OVCAR3 (cell line): ENCODE measurements around the gene HOOK1.

- RRBS: no CpG with 5 or more reads among the region's 1 CpG
These were observed 199.6 kb downstream of the PLPP3 start for GRCh38 chr1:56379683-56380218.

- RRBS: no CpG with 5 or more reads among the region's 4 CpGs
These were observed 163.6 kb downstream of the PLPP3 start for GRCh38 chr1:56415803-56416175.

DNA sequence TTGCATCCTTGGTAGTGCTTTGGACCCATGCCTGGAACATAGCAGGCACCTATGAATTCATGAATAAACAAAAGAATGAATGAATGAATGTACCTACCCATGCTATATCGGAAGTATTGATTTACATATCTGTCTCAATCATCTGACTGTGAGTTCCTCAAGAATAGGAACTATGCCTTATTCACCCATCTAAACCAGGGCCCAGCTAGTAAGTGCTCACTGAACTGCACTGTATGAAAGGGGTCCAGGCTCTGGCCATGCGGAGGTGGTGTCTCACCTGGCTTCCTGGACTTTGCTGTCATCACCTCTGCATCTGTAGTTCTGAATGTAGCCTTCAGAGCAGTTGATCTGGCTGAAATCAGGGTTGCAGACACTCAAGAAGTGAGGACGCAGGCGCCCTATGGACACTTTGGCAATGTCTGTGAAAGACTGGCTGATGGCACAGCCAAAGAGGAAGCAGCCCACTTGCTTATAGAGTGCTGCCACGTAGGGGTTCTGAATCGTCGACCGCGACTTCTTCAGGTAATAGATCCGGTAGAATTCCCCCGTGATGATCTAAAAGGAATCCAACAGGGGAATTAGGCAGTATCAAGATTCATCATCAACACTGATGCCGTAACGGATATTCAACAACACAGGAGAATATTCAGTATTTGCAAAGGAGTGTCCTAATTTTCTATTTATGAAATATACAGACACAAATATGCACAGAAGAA lies 55.2 kb downstream of the PLPP3 start:
- RRBS: no CpG with 5 or more reads among the region's 13 CpGs

DNA sequence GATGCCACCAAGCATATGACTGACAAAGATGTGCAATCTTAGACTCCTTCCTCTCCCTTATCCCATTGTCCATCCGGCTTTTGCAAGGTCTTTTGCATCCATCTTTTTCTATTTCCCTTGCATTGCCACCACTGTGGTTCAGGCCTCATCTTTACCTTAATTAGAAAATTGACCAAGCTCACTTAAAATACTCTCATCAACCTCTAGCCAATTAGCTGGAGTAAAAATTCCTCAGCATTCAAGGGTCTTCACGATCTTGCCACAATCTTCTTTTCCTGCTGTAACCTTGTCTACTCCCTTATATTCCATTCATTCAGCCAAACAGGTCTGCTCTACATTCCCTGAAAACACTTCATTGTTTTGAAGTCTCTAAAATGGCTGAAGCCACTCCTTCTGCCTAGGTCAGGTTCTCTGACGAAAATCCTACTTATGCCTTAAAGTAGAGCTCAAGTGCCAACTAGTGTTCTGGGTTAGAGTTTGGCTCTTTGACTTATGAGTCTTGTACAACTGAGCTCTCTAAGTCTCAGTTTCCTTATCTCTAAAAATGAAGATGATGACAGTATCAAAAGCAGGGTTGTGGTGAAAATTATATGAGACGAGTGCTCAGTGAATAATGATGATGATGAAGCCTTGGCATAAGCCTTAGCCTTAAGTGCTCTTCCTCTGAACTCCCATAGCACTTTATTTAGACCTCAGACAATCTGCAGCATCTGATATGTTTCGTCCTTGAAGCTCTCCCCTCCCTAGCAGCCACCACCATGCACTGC lies 48.7 kb downstream of the PLPP3 start:
- RRBS: no CpG with 5 or more reads among the region's 5 CpGs

GRCh38 chr1:56534267-56534930 lies 45.0 kb downstream of the PLPP3 start:
- RRBS: no CpG with 5 or more reads among the region's 9 CpGs

- RRBS: no CpG with 5 or more reads among the region's 13 CpGs
These were observed 33.7 kb downstream of the PLPP3 start for GRCh38 chr1:56545403-56546287.

GRCh38 chr1:56562823-56563423 lies 16.4 kb downstream of the PLPP3 start:
- RRBS: no CpG with 5 or more reads among the region's 2 CpGs

DNA sequence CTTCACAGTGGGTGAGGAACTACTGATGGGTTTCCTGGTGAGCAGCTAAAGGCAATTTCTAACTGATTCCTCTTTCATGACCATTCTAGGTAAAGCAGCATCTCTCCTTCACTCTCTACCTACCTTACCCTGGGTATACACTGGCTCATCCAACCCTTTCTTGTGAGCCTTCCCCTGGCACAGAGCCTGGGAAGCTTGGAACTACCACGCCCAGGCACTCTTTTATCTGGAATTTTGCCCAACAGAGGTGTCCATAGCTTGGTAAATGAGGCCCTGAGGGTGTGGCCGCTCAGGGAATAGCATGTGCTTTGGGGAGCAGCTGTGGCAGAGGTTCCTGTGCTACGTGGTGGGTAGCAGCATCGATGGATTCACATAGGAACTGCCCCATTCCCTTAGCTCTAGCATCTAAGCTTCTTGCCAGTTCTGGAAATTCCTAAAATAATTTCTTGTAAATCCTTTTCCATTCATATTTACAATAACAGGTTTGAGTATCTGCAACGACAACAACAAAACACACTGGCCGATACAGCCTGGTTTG lies 21.8 kb downstream of the FYB2 start:
- RRBS: no CpG with 5 or more reads among the region's 6 CpGs

GRCh38 chr1:57816609-57817041 lies 392.8 kb upstream of the DAB1 start:
- RRBS: no CpG with 5 or more reads among the region's 6 CpGs

DNA sequence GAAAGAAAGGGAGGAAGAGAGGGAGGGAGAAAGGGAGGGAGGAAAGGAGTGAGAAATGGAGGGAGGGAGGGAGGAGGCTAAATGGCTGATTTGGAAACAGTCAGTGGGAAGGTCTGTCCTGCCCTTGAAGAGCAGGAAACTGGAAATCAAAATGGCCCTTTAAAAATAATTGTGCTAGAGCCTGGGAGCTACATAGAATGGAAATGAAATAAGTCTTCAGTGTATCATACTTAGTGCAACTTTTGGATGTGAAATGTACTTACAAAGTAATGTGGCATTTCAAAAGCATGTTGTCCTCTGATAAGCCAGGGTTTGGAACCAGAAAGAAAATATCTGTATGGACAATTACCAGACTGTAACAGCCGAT lies 546.5 kb downstream of the OMA1 start:
- RRBS: no CpG with 5 or more reads among the region's 1 CpG

DNA sequence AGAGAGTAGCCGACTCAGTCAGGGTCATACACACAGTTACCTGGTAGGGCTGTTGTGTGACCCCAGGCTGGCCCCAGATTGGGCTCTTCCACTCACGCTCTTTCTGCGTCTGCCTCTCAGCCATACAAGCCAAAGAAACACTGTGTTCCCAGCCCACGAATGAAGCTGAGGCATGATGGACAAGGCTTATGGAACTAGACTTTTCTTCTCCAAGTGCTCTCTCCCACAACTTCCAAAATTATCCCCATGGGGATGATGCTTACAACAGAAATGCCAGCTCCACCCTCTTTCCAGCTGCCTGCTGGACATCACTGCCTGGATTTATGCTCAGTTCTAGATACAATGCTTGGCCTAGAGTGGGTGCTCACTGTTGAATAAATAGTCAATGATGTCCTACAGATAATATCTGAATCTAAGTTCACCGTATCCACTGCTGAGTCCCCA lies 102.8 kb upstream of the JUN start:
- RRBS: no CpG with 5 or more reads among the region's 5 CpGs

GRCh38 chr1:58932889-58933491 lies 149.1 kb upstream of the JUN start:
- RRBS: no CpG with 5 or more reads among the region's 4 CpGs

GRCh38 chr1:59008649-59008983 lies 224.8 kb upstream of the JUN start:
- RRBS: no CpG with 5 or more reads among the region's 6 CpGs

DNA sequence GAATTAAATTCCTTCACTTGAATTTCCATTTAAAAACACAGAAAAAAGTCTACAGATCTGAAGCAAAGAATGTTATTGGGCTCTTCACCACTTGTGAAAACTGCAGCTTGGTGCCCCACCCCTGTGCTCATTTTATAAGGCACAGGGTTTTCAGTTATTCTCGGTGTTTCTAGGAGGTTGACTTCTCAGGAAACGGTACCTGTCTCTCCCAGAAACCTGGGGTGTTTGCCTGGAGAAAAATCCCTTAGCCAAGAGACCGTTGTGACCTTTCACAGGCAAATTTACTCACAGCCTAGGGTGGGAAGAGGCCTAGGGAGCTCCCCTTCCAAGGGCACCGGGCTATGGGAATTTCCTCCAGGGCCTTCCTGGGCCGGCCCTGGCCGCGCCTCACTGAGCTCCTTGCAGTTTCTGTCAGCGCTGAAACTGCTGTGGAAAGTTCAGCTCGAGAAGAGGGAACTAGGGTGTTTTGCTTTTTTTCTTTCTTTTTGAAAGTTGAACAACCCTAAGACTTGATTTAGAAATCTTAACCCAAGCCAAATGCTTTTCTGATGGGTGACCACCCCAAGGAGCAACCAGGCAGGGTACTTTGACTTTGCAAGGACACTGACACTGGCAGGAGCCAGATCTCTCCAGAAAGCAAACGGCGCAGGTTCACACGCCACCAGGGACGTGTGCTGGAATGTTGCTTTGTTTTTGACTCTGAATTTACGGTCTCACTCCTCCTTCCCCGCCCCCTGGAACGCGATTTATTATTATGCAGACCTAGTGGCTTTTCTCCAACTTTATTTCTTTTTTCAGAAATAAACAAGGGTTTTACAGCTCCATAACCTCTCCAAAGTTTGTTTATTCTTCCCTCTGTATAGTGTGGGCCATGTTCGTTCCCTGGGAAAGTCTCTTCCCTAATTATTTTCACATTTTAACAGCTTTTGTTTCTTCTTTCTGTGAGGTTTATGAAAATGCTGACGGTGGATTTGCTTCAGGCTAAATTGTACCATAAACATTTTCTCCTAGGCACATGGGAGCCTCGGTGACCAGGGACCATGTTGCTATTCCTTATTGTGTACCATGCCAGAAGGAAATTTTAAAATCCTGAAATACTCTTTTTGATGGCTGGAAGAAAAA lies 229.6 kb upstream of the JUN start:
- RRBS: no CpG with 5 or more reads among the region's 20 CpGs

GRCh38 chr1:59139394-59139862 lies 157.5 kb upstream of the FGGY start:
- RRBS: no CpG with 5 or more reads among the region's 2 CpGs

DNA sequence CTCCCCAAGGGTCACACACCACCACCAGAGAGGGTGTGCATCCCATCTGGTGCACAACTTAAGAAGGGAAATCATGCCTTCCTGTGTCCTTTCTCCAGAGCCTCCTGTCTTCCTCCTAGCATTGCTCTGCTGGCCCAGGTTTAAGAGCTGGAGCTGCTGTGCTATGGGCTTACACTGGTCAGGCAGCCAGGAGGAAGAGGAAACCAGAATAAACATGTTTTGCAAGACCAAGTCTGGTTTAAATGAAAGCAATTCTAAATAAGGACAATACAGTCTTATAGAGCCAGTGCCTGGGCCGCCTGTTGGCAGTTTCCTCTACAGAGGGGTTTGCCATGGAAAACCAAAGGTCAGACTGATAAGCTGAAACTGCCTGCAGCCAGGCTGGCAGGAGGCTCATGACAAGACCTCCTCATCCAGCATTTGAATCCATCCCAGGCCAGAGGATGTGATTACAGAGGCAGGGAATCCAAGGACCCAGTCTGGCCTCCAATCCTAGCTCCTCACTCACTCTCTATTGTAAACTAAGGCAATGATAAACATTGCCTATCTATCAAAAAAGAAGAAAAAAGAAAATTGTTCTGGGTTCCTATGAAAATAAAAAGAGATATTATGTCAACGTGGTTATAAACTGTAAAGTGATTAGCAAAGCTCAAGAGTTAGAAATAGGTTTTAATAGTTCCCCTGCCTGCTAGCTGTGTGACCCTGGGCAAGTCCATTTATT lies 92.8 kb upstream of the FGGY start:
- RRBS: no CpG with 5 or more reads among the region's 2 CpGs

- RRBS: no CpG with 5 or more reads among the region's 3 CpGs
These were observed 1.1 kb downstream of the FGGY start for GRCh38 chr1:59297829-59298519.

- RRBS: no CpG with 5 or more reads among the region's 2 CpGs
These were observed 168.9 kb upstream of the HOOK1 start for GRCh38 chr1:59645873-59646196.

- RRBS: no CpG with 5 or more reads among the region's 1 CpG
These were observed 140.3 kb upstream of the HOOK1 start for GRCh38 chr1:59674410-59674905.

DNA sequence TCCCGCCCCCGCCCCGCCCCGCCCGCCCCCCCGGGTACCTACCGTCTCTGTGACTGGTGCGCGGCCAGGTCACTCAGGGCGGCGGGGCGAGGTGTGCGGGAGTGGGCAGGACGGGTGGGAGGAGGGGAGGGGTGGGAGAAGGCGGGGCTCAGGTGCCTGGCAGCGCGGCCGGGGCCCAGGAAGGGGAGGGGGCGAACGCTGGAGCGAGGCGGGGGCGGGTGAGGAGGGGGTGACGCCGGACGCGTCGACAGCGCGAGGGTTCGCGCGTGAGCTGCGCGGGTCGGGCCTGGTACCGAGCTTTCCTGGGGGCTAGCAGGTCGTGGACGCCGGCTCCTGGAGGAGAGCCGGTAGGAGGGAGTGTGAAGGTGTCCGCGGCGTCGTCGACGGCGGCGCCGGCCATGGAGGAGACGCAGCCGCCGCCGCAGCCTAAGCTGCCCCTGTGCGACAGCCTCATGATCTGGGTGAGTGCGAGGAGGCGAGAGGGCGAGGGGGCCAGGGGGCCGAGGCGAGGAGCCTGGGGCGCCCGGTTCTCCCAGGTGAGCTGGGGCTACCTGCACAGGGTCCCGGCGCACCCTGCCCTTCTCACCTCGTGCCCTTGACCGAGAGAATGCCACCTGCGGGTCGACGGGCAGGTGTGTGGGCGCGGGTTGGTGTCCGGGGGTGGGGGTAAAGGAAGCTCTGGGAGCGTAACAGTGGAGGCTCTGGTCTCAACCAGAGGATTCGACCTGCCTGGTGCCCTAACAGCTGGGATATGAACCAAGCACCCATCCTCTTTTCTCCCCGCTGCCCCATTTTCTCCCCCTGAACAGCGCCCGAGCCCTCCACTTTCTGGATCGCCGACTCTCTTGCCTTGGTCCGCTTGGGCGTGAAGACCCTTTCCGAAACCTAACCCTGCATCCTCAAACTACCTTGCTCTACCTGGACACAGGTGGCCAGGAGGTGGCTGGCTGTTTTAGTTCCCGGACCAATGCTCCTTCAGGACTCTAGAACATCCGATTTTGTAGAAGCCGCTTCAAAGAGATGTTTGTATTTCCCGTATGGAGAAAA lies at the start of gene HOOK1:
Gene HOOK1 (plus strand): TSS at position 230 of the 1,047 bp plus-strand sequence.
- RRBS: 3% methylated on average over 42 of the region's 86 CpGs